B cell (primary cell): ENCODE measurements around the genes ANKRD53 and CYP26B1.

- PRO-cap, result no peak
- CAGE, long polyA plus RNA, result no peak
Observed at GRCh38 chr2:69977214-69977710, 15.8 kb upstream of the ASPRV1 start.

DNA sequence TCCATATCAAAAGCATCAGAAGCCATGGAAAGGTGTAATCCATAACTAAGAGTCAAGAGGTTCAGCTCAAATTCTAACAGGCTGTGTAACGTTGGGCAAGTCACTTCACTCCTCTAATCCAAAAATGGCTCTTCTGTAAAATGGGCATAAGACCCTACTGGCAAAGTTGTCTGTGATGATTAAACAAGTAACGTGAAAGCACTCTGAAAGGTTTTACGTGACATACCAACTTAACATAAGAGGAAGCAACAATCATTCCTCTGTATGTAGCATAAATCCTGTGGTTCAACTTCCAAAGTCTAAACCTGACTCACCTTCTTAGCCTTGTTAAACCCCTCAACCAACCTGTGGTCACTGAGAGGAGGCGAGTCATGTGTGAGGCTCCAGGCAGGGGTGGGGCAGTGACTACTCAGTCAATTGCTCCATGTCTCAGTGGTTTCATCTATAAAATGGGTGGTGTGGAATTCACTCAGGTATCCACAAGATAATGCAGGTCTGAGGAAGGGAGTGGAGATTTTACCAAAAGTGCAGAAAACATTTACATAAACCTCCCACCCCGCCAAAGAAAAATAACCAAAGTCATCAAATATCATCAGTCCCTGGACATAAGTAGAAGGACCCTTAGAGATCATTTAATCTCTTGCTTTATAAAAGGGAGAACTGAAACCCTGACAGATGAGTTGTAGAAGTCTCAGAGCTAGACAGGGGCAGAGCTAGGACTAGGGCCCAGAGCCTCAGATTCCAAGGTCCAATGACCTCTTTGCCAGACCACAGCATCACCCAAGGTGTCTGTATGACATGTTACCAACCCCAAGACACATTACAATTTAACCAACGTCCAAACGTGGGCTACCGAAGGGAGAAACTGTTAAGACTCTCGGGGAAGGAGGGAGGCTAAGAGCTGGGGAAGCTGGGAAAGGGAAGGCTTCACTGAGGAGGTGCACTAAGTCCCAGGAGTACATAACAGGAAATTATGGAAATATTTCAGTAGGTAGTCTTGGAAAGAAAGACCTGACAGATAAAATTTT lies 3.8 kb upstream of the PCBP1 start:
- PRO-cap, result unidirectional peak, plus-strand start at position 678 of the sequence
- CAGE, long polyA plus RNA, result no peak

DNA sequence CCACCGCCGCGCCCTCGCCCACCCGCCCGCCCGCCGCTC lies within 50 bp of the PCBP1 start:
- PRO-cap, result no peak
- CAGE, long polyA plus RNA, result no peak

DNA sequence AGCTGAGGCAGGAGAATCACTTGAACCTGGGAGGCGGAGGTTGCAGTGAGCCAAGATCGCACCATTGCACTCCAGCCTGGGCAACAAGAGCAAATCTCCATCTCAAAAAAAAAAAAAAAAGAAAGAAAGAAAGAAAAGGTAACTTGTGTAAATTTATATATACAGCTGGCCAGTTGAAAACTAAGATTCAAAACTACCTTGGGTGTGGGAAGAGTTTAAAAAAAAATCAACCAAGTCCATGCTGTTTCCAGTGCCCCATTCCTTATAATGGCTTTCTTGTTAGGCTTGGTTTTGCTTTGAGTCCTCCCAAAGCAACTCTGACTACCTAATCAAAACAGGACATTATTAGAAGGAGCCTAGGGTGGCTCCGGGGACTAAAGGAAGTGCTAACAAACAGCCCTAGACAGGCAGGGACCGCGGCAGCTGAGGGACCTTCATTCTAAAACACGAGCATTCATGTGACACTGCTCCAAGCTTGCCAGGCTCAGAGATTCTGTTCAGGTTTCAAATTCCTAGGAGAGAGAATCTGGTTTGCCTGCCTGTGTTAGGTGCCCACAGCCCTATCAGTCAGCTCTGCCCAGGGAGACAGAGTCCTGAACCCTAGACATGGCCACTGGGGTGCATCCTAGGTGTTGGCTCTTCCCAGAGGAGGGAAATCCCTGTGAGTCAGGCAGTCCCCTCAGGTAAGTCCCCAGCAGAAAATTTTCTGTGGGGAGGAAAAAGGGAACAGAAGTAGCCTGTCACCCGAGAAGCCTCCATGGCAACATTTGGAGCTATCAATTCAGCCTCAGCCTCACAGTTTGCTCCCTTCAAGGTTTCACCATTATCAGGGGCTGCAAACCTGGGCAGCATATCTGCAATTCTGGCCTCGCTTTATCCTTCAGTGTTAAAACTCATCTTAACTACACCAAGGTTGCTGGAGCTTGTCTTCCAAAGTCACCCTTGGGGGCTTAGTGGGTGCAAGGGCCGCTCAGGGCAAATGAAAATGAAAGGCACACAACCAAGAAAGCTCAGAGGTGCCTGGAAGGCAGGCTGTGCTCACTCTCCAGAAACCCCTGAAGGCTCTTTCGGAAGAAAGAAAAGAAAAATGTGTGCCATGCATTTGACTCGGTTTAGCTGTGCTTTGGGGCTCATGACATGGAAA lies 28.4 kb downstream of the PCBP1 start:
- PRO-cap, result no peak
- CAGE, long polyA plus RNA, result no peak

GRCh38 chr2:70125566-70126133 lies 38.4 kb downstream of the PCBP1 start:
- PRO-cap, result no peak
- CAGE, long polyA plus RNA, result no peak

DNA sequence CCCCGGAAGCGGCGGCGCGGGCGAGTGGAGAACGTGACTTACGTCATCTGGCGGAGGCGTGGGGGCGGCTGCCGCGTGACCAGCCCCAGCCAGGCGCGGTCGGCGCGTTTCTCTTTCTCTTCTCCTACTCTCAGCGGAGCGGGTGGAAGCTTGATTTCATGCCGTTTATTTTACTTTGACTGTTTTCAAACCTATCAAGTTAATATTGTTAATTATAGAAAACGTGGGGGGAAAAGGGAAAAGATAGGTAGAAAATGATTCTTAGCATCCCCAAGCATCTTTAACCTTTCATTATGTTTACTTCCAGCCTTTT lies 48.0 kb downstream of the C2orf42 start:
- PRO-cap, result bidirectional peak, plus-strand start at position 114 of the sequence, minus-strand start outside the sequence
- CAGE, long polyA plus RNA, result no peak

DNA sequence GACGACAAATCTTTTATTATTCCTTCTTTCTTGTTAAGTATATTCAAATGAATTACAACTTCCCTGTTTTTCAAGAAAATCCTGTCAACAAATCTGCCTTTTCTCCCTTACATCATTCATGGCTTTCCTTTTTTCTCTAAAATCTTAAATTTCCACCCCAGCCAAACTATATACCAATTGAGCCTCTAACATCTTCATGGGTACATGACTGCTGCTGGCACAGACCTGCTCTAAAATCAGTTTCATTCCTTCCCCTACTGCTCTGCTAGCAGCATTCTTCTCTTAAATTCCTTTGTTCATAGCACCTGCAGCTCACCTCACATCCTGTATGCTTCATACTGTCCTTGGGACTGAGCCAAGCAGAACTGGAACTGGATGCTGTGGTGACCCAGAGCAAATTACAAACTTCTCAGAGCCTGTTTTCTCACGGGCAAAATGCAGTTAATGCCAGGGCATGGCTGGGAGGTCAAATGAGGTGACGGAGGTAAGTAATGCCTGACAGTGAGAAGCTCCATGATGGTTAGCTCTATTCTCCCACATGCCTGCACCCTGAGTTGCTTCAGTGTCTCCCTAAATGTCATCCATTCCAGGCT lies 29.9 kb downstream of the C2orf42 start:
- PRO-cap, result no peak
- CAGE, long polyA plus RNA, result no peak

GRCh38 chr2:70474299-70474796 lies 79.3 kb downstream of the TGFA start:
- PRO-cap, result no peak
- CAGE, long polyA plus RNA, result no peak

- PRO-cap, result no peak
- CAGE, long polyA plus RNA, result no peak
Observed at GRCh38 chr2:70717314-70717893, 50.6 kb downstream of the ADD2 start.

DNA sequence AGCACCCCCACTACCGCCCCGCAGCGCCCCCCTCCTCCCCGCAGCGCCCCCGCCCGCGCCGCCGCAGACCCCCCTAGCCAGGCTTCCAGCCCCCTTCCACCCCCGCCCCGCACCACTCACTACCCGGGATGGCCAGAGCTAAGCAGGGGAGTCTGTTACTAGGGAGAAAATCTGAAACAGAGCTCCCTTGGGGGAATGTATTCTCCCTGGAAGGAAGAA lies 260 bp upstream of the ADD2 start:
- PRO-cap, result no peak
- CAGE, long polyA plus RNA, result no peak

DNA sequence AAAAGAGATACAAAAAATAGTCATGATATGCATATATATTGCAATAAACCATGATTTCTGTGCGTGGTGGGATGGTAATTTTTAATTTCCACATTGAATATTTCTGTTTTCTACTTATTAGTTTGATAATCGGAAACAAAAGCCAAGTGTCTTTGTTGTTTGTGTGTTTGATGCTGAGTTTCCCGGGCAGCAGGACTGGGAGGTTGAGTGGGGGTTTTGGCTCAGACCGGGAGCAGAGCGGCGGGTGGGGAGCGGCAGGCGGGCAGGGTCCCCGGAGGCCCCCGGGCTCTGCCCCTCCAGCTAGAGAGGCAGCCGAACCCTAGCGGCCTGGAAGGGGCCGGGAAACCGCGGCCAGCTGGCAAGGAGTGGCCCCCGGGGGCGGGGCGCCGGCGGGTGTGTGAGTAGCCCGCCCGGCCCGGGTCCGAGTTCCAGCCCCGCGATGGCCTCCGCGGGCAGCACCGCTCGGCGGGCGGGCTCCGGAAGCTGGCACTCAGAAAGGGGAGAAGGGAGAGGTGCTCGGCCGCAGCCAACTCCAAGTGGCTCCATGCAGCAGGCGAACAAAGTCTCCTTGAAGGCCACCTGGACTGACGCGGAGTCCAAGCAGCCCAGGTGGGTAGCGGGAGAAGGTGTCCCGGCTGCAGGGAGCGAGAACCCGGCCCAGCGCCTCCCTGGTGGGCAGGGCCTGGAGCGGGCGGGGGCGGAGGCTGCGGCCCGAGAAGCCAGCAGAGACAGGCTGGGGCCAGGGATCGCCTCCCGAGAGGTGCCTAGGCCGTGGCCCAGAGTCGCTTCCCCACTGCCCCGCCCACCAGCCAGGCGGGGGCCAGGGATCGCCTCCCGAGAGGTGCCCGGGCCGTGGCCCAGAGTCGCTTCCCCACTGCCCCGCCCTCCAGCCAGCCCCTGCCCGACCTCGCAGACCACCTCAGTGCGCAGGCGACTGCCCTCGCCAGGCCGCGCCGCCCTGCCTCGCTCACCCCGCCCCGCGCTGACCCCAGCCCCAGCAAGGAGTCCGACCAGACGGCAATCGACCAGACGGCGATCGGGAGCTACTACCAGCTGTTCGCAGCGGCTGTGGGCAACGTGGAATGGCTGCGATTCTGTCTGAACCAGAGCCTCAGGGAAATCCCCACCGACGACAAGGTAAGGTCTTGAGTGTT lies at the start of gene ANKRD53:
Gene ANKRD53, plus strand, starts transcription at position 424 of the 1,154 bp plus-strand sequence.
- PRO-cap, result unidirectional peak, plus-strand start at position 235 of the sequence; bidirectional peak, plus-strand start at position 723 of the sequence, minus-strand start at position 670 of the sequence; unidirectional peak, minus-strand start at position 1,084 of the sequence
- CAGE, long polyA plus RNA, result no peak

DNA sequence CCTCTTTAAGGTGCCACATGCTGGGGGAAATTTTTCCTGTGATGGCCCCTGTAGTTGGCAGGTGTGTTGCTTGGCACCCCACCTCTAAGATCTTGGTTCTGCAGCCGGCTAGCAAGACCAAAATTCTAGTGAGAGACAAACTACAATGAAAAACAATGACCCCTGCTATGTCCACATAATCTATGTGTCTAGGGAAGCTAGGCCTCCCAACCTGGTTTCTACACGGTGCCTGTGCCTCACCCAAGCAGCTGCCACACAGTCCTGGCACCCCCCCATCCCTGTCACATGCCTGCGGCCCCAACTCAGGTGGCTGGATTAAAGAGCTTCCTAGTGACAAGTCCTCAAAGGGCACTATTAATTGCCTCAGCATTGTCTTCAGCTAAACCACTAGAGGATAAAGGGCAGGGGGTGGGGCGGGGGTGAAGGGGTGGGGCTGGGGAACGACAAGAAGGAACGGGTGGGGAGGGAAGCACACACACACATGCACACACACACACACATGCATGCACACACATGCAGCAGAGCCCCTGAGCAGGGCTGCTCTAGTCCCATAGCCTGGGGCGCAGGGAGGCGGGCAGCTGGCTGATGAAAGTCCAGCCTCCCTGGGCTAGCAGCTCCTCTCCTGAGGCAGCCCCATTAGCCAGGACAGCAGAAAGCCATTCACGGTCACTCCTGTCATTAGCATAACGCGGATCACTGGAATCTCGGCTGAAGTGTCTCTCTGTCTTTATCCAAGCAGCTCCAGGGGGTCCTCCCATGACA lies 7.3 kb upstream of the TEX261 start:
- PRO-cap, result no peak
- CAGE, long polyA plus RNA, result no peak

DNA sequence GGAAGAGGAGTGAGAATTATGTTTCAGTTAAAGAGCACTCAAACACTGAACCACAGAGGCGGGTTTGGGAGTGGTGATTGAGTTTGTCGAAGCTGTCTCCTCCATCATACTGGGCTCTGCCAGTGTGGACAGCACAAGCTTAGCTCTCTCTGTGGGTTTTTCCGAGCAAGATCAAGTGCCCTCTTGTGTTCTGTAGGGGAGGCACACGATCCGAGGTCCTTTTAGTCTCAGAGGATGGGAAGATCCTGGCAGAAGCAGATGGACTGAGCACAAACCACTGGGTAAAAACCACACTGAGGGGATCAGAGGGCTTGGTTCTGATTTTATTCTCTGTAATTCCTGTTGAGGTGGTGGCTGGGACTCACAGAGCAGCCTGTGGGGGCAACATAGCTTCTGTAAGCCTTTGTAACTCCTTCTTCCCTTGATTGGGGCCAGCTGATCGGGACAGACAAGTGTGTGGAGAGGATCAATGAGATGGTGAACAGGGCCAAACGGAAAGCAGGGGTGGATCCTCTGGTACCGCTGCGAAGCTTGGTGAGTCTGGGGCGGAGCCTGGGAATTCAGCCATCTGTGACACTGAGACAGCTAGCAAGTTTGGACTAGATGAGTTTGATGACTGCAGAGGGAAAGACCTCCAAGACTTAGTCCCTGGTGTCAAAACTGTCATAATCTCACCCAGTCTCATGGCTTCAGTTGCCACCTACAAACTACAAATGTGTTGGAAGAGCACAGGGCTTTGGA lies 2.0 kb downstream of the NAGK start:
- PRO-cap, result bidirectional peak, plus-strand start at position 602 of the sequence, minus-strand start at position 500 of the sequence
- CAGE, long polyA plus RNA, result no peak

DNA sequence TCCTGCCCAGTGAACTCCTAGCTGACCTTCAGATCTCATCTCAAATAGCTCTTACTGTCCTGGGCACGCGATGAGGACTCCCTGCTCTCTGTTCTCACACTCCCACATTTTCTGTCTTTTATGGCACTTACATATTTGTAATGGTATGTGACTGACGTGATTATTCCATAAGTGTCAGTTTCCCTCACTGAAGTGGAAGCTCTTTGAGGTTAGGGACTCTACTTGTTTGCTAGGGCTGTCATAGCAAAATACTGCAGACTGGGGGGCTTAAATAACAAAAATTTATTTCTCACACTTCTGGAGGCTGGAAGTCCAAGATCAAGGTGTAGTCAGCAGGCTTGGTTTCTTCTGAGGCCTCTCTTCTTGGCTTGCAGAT lies 14.7 kb upstream of the DYSF start:
- PRO-cap, result no peak
- CAGE, long polyA plus RNA, result no peak

- PRO-cap, result no peak
- CAGE, long polyA plus RNA, result no peak
Observed at GRCh38 chr2:71684725-71685225, 218.3 kb downstream of the DYSF start.

GRCh38 chr2:71898246-71898552 lies 249.5 kb downstream of the CYP26B1 start:
- PRO-cap, result no peak
- CAGE, long polyA plus RNA, result no peak

DNA sequence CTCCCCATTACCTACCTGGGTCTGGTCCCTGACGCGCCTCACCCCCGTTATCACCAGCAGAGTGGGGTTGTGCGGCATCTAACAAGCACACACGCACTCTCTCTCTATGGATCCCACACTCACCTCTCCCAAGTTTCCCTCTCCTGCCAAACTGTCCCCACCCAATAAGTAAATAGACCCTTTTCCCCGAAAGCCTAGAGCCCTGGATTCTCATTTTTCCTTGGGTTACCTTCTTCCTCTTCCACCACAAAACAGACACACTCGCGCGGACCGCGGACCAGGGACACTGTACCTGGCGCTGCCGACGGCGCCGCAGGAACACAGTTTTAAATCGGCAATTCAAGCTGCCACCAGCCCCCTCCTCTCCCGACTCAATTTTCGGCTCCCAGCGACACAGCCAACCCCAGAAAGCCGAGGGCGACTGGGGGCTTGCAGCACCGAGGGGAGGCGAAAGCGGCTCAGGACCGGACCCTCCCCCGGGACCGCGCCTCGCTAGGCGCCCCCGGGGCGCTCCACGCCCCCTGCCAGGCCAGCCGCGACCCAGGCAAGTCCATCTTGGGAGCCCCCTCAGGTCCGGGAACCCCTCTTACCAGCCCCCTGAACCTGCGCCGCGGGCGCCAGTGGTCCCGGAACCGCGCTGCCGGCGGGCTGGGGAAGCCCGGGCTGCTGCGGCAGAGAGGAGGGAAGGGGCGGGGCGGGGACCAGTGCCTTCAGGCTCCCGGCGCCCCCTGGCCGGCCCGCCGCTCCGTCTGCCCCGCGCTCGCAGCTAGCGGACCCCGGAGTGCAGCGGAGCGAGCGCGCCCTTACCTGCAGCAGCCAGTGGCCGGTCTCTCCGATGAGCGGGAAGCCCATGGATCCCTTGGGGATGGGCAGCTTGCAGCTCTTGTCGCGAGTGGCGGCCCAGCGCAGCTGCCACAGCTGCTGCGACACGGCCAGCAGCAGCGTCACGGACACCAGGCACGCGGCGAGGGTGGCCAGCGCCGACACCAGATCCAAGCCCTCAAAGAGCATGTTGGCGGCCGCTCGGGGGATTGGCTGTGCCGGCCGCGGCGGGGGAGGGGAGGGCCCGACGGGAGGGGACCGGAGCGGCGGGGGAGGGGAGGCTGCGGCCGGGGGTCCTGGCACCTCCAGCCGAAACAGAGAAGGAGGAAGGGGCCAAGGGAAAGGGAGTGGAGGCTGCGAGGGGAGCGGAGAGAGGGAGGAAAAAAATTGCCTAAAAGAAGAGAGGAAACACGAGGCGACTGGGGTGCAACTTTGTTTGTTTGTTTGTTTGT lies at the start of gene CYP26B1:
Gene CYP26B1, minus strand, starts transcription at position 1,039 of the 1,274 bp plus-strand sequence.
- PRO-cap, result no peak
- CAGE, long polyA plus RNA, result no peak

DNA sequence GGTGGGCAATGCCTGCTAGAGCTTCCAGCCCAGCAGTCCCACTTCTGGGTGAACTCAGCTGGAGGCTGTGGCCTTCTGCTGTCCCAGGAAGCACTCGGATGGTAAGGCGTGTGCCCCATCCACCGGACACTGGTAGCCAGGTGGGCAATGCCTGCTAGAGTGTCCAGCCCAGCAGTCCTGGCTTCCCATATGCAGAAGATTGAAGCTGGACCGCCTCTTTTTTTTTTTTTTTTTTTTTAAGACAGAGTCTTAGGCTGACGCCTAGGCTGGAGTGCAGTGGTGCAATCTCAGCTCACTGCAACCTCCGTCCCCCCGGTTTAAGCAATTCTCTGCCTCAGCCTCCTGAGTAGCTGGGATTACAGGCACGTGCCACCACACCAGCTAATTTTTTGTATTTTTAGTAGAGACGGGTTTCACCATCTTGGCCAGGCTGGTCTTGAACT lies 86.2 kb upstream of the CYP26B1 start:
- PRO-cap, result no peak
- CAGE, long polyA plus RNA, result no peak

- PRO-cap, result no peak
- CAGE, long polyA plus RNA, result no peak
Observed at GRCh38 chr2:72824263-72824900, 1.5 kb downstream of the EXOC6B start.

GRCh38 chr2:72887483-72888184 lies 426 bp downstream of the SPR start:
- PRO-cap, result no peak
- CAGE, long polyA plus RNA, result no peak